Umbilical cord (tissue), 2 donors: Measurements from ENCODE around the gene ELK4.

DNA sequence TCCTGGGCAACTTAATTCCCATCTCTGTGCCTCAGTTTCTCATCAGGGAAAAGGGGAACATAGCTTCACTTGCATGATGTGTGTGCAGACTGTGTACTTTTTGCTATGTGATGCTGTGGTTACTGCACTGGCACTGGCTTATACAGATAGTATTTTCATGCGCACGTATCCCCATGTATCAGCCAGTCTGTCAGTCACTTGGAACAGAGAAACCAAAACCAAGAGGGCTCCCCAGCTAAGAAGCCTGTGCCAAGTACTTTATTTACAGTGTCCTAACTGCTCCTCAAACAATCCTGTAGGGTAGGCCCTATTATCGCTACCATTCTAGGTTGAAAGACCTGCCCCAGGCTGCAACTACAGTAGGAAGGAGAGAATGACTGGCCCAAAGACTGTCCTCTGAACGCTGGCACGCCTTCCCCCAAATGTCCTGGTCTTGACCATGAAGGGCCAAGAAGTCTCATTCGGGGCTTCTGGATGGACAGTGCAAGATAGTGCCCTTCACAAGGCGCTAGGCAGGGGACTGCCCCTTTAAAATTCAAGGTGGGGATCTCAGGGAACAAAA is 40.1 kb upstream of the PPP1R15B start:
- RAMPAGE, long total RNA: no peak

DNA sequence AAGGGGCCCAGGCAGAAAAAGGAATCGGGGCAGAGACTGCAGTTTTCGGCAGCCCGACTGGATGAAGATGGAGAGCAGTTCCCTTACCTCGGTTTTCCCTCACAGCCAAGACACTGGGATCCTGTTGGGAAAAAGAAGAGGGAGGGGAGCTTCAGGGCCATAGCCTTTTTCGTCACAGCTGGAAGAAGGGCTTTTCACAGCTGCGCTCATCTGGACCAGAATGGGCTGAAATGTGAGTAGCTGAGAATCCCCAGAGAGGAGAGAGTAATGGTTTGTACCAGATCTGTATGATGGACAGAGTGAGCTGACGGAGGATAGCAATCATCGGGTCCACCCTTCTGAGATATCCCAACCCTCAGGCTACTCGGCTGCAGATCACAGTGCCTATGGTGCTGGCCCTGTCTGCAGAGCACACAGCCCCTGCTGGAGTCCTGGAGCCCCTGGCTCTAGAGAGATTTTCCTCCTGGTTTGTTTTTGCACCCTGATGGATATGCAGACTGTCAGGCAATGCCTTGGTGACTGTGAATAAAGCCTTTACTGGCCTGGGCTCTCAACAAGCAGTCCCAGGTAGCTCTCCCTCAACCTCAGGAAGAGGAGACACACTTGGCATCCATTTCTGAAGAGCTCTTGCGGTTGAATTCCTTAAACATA is 37.5 kb downstream of the PIK3C2B start:
- RAMPAGE, long total RNA: no peak

- RAMPAGE, long total RNA: no peak
Measured at GRCh38 chr1:204461960-204462559, 32.5 kb downstream of the PIK3C2B start.

DNA sequence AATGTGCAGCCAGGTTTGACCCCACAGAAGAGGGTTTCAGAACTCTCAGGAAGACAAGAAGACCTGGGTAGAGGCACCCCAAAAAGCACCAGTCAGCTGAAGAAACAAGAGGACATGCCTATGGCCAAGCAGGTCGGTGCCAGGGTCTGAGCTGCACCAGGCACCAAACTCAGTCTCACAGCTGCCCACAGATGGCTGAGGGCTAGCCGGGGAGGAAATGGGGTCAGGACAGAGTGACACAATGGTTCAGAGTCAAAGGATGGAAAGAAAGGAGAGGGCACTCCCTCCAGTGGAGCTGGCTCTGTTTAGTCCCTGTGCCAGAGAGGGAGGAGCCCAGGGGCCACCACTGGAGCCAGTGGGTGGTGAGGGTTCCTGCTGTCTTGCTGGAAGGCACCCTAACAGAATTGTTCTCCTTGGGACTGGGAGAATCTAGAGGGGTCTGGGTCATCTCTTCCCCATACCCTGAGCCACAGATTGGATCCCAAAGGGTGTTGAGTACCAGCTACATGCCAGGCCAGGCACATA is 17.2 kb downstream of the PIK3C2B start:
- RAMPAGE, long total RNA: no peak

GRCh38 chr1:204551593-204552048 is 35.4 kb downstream of the MDM4 start:
- RAMPAGE, long total RNA: no peak

GRCh38 chr1:204959161-204959610 is 83.8 kb upstream of the CNTN2 start:
- RAMPAGE, long total RNA: no peak

DNA sequence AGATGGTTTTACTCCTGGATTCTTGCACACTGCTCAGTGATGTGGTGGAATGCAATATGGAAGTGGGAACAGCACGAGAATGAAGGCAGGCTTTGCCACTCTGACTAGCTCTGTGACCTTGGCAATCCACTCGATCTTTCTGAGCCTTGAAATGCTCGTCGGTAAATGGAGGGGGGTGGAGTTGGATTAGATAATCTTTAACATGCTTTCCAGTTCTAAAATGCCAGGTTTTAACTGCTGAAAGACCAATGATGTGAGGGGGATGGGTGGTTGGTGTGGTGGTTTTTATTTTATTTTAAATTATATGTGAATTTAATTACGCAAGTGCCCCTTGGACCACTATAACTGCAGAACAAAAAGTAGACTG is 20.2 kb downstream of the DSTYK start:
- RAMPAGE, long total RNA: no peak

- RAMPAGE, long total RNA: no peak
Measured at GRCh38 chr1:205230361-205230972, 2.7 kb downstream of the TMCC2 start.

GRCh38 chr1:205284177-205285185 is 37.1 kb downstream of the NUAK2 start:
- RAMPAGE, long total RNA: no peak

DNA sequence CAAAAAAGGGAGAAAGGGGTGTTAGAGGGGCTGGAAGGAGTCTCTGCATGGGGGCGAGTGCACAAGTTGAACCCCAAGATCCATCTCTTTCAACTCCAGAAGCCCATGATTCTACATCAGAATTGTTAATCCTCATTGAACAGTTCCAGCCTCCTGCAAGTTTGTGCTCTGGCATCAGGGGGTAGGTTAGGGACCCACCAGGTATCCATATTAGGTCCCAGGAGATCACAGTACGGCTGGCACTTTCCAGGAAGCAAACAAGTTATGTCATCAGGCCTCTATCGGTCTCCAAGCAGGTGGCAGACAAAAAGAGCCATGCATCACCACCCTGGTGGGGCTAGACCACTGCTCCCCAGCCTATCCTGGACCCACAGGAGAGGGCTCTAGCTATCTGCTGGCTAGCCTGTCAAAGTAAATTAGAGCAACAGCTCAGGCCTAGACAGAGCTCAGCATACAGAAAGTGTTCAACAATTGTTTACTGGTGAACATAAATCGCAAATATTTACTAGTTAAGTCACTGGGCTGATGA is 6.6 kb downstream of the NUAK2 start:
- RAMPAGE, long total RNA: no peak

DNA sequence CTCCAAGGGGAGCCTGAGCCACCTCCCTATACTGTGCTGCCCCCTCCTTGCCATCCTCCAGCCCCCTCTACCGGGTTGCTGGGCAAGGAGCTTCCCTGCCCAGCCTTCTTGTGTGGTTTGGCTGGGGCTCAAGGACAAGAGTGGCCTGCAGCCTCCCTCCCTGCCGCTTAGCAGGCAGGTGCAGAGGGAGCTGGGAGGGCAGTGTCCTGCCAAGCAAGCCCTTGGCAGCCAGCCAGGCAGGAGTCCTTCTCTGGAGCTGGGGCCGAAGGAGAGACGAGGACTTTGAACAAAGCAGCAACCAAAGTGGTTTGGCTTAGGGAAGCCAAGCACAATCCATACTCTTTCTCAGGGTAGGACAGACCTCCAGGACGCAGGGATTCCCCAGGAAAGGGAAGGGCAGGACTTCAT is 4.0 kb downstream of the NUAK2 start:
- RAMPAGE, long total RNA: no peak

- RAMPAGE, long total RNA: no peak
Measured at GRCh38 chr1:205350458-205351363, 6.0 kb downstream of the KLHDC8A start.

DNA sequence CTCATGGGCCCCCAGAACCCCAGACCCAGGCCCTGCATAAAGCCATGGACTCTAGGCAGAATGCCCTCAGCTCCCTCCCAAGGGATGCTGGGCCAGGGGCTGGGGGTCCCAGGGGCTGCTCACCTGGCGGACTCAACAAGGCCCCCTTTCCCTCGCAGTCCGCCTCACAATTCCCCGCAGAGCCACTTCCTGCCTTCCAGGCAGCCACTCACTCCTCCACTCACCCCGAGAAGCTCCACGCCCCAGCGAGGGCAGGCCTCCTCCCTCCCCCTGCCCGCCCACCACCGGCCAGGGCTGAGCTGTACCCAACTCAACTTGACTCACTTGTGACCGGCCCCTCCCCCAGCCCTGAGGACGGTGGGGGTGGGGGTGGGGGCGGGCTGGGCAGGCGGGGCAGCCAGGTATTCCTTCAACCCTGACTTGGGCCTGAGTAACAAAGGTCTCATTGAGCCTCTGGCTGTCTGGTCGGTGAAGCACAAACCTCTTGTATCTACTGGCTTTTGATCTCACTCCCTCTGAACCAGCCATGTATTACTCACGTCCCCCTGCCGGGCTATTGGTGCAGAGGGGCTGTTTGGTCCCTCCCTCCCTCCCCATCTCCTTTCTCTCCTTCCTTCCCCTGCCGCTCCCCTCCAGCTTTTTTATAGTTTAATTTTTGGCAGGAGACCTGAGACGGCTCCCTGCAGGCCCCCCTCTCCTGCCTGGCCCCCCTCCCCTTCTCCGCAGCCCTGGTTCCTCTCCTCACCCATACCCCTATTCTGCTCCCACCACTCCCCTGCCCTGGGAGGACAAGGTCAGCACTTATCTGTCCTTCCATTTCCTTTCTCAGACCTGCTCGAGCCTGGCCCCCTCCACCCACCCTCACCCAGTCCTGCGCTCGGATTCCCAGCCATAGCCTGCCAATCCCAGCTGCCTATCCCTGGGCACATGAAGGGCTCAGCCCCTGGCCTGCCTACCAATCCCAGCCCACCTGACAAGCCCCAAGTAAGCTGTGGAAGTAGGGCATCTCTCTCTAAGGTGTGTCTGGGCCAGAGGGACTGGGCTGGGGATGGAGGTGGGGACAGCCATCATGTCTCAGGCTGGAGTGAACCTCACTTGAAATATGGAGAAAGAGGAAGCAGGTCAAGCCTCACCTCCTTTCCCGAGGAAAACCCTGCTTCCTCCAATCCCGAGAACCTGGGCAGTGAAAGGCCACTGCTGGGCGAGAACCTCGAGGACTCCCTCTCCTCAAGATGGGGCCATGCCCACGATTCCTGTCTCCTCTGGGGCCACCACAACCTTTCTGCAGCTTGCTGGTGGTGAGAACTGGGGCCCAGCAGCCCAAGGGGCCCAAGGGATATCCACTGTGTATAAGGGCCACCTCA is 5.6 kb downstream of the BLACAT1 start:
- RAMPAGE, long total RNA: no peak

DNA sequence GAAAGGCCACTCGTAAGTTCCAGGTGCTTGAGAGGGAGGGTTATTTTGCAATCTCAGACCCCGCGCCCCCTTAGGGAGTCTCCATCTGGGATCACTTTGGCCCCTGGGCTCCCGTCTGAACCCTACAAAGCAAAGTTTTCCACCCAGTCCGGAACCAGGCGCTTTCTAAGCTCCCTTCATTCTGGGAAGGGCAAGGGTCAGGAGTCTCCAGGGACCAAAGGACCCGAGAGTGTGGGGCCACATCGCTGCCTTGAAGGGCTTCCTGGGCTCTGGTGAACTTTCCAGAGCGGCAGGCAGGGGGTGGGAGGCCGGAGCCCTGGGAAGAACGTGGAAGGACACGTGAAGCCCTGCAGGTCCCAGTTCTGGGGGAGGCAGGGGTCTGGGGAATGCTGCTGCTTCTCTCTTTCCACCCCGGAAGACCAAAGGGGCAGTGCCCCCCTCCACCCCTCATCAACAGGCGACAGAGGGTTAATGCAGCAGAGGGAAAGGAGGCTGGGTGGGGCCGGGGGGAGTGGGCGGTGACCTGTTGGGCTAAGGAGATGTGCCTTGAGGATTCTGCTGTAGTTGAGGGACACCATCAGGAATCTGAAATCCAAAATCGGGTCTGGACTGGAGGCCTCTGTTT is 673 bp downstream of the CDK18 start:
- RAMPAGE, long total RNA: no peak

GRCh38 chr1:205536617-205537440 is 32.0 kb upstream of the MFSD4A start:
- RAMPAGE, long total RNA: no peak

DNA sequence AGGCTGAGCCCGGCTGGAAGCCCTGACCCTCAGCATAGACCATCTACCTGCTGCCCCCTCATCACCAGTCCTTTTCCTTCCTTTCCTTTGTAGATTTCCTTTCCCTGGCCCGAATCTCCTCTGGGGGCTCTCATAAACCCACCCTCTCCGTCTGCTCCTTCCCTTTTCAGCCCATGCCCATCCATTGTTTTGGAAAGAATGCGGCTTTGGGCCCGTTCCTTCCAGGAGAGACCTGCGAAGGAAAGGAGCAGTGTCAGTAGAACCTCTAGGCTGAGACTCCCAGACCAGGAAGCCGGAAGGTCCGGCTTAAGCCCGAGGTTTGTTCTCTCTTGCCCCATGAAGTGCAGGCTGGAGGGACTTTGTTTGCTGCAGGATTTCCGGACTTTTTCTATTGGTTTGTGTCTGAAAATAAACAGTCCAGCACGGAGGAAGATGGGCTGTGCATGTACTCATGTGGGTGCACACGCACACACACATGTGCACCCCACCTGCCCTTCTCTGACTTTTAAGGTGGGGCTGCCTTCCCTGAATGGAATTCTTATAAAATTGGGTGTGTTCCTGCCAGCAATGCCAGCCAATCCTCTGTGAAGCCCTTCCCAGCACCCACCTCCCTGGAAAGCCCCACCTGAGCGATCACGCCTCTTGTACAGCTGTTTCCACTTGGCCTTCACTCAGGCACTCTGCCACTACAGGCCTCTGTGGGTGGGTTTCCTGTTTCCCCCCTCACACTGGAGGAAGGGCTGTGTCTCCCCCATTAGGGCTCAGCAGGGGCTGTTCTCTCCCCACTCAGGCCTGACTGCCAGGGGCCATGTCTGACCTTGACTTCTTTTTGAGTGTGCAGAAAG is 13.4 kb downstream of the MFSD4A start:
- RAMPAGE, long total RNA: no peak

GRCh38 chr1:205619510-205619709 is 12.4 kb downstream of the ELK4 start:
- RAMPAGE, long total RNA: no peak

- RAMPAGE, long total RNA: no peak
Measured at GRCh38 chr1:205631943-205632128, at the start of gene ELK4. Gene ELK4, minus strand, starts transcription at chr1:205632011.

DNA sequence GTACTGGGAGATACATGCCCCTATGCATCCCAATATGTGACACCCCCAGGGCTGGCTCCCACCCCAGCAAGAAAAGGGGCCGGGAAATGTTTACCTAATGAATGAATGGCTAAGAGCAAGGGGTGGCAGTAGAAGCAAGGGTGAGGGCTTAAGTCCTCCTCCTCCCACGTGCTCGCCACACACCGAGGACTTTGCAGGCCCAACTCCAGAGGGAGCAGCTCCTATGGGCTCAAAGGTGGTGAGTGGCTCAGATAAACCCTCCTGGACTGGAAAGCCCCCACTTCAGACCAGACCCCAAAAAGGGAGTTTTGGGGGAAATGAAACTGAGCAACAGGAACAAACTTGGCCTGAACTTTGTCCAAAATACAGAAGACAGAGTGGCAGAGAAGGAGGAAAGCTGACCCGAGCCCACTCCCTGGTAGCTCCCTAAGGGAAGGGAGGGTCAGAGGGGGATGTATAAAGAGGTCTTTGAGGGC is 11.3 kb downstream of the SLC45A3 start:
- RAMPAGE, long total RNA: no peak

- RAMPAGE, long total RNA: no peak
Measured at GRCh38 chr1:205670468-205671596, 9.5 kb downstream of the SLC45A3 start.